Heart left ventricle (tissue), 7 donors: ENCODE measurements around the genes SLC22A6, SLC22A24 and ATL3.

DNA sequence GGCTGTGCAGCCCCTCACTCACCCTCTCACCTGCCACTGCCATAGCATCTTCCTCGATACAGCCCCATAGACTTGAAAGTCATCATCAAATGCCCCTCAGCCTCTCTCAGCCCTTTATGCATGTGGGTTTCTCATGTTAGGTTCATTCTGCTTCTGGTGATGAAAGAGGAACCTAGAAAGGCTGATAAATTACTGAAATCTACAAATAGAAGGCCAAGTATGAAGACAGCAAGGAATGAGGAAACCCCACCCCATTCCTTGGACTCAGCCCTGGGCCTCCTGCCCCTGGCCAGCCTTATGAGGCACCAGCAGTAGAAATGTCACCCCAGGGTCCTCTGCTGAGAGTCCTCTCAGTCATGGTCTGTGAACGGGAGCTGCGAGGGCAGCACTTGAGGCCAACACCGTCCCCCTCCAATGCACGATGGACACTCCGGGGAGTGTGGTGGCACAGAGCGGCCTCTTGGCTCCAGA is 24.8 kb downstream of the SCGB1A1 start:
- PRO-cap, 6 experiments: no peak in any of the 6 experiments
- RAMPAGE, long total RNA, 2 experiments: no peak in any of the 2 experiments
- RRBS: 36% methylated on average over 2 of the region's 7 CpGs

DNA sequence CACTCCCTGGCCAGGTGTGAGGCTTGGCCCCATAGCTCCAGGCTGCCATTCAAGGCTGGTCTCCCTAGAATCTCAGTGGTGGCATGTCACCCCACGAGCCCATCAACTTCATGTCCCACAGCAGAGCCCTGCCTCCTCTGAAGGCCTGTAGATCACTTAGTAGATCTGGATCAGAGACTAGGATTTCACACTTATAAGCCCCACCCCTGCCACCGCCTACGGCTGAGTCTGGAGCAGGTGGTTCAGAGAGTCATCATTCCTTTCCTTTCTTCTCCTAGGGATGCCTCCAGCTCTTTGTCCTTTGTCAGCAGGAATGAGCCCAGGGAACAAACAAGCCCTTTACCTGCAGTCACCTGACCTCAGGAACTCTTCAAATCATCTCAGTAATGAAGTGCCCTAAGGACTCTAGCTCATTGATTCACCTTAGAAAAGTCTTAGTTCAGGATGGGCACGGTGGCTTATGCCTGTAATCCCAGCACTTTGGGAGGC is 37.8 kb downstream of the SCGB1A1 start:
- PRO-cap, 6 experiments: no peak in any of the 6 experiments
- RAMPAGE, long total RNA, 2 experiments: no peak in any of the 2 experiments
- RRBS: no CpG with 5 or more reads among the region's 4 CpGs

- PRO-cap, 6 experiments: no peak in any of the 6 experiments
- RAMPAGE, long total RNA, 2 experiments: no peak in any of the 2 experiments
- RRBS: no CpG with 5 or more reads among the region's 11 CpGs
Observed at GRCh38 chr11:62462099-62462660, 43.3 kb downstream of the SCGB1A1 start.

DNA sequence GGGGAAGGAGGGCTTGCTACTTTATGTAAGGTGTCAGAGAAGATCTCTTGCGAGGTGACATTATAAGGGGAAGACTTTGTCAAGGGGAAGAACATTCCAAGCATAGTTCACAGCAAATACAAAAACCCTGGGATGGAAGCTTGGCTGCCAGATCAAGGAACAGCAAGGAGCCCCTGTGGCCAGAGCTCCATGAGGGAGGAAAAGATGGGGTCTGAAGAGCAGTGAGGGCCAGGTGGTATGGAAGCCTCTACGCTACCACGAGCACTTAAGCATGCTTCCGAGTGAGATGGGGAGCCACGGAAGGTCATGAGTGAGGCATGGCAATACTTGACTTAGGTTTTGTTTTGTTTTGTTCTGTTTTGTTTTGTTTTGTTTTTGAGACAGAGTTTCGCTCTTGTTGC is 62.2 kb downstream of the AHNAK start:
- PRO-cap, 6 experiments: no peak in any of the 6 experiments
- RAMPAGE, long total RNA, 2 experiments: no peak in any of the 2 experiments
- RRBS: no CpG with 5 or more reads among the region's 6 CpGs

GRCh38 chr11:62501412-62501919 is 45.1 kb downstream of the AHNAK start:
- PRO-cap, 6 experiments: peak in 4 of 6 experiments; most common plus-strand start chr11:62501738 (in 4); most common minus-strand start chr11:62501638 (in 2)
- RAMPAGE, long total RNA, 2 experiments: no peak in any of the 2 experiments
- RRBS: no CpG with 5 or more reads among the region's 11 CpGs

DNA sequence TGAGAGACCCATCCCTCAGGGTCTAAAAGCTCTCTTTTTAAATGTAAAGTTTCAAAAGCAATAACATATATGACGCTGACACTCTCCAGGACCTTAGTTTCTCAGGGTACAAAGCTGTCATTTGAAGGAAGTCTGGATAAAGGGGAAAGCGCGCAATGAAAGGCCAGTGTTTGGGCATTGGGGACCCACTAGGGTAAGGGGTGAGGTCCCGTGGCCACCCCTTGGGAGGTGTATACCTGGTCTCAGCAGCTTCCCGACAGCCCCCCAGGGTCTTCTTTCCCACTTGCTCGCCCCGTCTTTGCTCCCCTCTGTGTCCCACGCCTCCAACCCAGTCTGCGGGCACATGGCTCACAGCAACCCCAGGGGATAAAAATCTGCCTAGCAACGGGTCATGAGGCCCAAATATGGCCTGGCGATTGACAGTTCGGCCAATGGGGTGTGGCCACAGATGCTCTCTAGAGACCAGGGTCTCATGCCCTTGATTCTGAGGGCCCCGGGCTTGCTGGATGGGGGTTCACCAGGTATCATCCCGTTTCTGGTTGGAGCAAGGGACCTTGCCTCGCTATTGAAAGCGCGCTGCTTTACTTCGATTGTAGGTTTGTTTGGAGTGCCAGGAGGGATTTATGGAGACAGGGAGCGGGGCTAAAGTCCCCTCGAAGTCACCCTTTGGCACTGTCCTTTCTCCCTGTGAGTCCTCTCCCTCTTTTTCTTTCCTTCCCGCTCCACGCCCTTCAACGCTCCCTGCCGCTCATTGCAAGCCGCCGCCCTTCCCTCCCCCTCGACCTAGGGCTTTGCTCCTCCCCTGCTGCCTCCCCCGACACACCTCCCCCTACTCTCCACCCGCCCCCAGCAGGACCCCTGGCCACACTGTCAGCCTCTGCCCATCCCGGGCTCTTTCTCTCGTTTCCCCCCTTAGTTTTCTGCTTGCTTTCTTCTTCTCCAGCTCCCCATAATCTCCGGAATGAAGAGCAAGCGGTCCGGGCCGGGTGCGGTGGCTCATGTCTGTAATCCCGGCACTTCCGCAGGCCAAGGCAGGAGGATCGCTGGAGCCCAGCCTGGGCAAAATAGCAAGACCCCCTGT is 41.3 kb downstream of the AHNAK start:
- PRO-cap, 6 experiments: peak in 1 of 6 experiments; most common minus-strand start position 773 of the sequence (in 1)
- RAMPAGE, long total RNA, 2 experiments: no peak in any of the 2 experiments
- RRBS: 14% methylated on average over 1 of the region's 39 CpGs

GRCh38 chr11:62518593-62518841 is 28.1 kb downstream of the AHNAK start:
- PRO-cap, 6 experiments: no peak in any of the 6 experiments
- RAMPAGE, long total RNA, 2 experiments: no peak in any of the 2 experiments
- RRBS: no CpG with 5 or more reads among the region's 4 CpGs

GRCh38 chr11:62529377-62530097 is 17.1 kb downstream of the AHNAK start:
- PRO-cap, 6 experiments: no peak in any of the 6 experiments
- RAMPAGE, long total RNA, 2 experiments: no peak in any of the 2 experiments
- RRBS: no CpG with 5 or more reads among the region's 2 CpGs

DNA sequence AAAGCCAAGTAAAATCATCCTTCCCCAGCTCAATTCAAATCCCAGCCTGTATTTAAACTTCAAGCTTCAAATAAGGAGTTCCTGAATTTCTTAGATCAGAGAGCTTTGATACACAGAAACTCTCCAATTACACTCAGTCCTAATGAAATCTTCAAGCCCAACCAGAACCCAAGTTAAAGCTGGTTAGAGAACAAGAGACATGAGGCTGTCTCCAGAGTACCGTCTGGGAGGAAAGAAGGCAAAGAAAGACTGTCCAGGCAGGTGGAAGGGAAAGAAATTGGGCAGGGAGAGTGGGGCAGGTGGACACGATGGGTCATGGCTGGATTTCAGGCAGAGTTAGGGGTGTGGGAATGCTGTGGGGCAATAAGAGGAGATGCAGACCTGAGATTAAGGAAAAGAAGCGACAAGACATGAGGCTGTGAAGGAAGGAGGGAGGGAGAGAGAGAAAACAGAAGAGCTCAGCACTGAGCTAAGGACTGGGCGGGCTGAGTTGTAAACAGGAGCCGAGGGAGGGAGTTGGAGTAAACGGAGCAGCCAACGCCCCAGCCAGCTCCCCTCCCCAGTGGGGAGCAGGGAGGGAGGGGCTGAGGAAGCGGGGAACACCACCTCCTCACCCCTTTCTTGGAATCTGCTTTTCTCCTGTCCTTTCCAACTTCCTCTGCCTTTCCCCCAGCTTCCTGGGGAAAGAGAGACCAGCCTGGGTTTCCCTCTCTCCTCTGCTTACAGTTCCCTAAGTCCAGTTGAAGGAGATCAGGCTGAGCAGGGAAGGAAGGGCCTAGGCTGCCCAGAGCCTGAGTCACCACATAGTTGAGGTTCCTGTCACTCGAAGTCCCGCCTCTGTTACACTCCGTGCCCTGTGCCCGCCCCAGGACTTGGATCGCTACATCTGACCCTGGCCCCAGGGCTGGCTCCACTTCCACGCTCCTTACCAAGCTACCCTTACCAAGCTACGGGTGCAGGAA is 6.5 kb upstream of the AHNAK start:
- PRO-cap, 6 experiments: peak in 5 of 6 experiments; most common plus-strand start position 913 of the sequence (in 4); most common minus-strand start position 492 of the sequence (in 4)
- RAMPAGE, long total RNA, 2 experiments: no peak in any of the 2 experiments
- RRBS: no CpG with 5 or more reads among the region's 15 CpGs

DNA sequence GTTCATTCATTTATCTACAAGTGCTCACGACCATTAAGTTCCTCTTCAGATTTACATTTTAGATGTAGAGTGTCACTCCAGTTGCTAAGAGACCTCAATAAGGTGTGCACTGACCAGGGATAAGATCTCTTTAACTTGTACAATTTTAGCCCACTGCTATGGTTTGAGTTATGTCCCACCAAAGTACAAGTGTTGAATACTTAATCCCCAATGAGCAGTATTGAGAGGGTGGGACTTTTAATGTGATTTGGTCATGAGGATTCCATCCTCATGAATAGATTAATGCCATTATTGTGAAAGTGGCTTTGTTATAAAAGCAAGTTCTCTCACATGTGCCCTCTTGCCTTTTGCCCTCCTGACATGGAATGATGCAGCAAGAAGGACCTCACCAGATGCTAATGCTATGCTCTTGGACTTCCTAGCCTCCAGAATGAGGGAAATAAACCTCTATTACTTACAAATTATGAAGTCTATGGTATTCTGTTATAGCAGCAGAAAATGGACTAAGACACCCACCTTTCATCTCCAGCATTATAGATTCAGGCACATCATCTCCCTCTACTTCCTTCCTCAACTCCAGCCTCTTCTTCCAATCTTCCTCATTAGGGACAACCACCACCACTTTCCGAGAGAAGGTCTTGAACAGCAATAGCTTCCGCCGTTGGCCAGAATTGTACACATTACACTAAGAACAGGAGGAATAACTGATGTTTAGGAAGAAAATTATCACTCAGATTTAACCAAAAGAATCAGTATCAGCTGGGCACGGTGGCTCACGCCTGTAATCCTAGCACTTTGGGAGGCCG is 7.5 kb downstream of the HNRNPUL2 start:
- PRO-cap, 6 experiments: no peak in any of the 6 experiments
- RAMPAGE, long total RNA, 2 experiments: no peak in any of the 2 experiments
- RRBS: no CpG with 5 or more reads among the region's 7 CpGs

GRCh38 chr11:62807186-62807772 is 2.0 kb upstream of the NXF1 start:
- PRO-cap, 6 experiments: no peak in any of the 6 experiments
- RAMPAGE, long total RNA, 2 experiments: no peak in any of the 2 experiments
- RRBS: no CpG with 5 or more reads among the region's 7 CpGs

- PRO-cap, 6 experiments: peak in 1 of 6 experiments; most common minus-strand start chr11:62853393 (in 1)
- RAMPAGE, long total RNA, 2 experiments: no peak in any of the 2 experiments
- RRBS: no CpG with 5 or more reads among the region's 1 CpG
Observed at GRCh38 chr11:62853244-62853616, 13.8 kb upstream of the WDR74 start.

DNA sequence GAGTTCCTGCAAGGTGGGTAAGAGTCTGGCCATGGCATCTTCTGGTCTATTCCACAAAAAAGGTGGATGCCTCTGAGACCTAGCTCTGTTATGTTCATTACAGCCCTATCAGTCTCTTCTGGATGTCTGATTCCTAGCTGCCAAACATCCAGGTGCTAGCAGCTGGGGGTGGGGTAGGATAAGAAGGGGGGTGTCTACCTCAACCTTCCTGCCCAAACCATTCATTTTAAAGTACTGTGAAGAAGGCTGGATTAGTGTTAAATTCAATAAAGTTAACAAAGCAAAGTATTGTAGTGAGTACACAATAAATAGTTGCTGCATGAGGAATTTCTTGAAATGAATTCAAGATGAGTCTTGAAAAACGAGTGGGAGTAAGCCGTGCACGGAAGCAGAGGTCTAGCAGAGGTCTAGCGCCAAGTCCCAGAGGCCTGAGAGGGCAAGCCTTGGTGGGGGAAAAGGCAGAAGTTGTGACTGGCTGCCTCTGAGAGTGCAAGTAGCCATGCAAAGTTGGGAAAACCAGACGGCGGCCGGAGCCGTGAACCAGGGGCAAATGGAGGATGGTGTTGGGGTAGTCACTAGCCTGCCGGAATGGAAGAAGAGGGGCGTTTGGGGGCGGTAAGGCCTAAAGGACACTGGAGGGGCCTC is 588 bp upstream of the SLC3A2 start:
- PRO-cap, 6 experiments: peak in 2 of 6 experiments; most common minus-strand start position 590 of the sequence (in 2)
- RAMPAGE, long total RNA, 2 experiments: no peak in any of the 2 experiments
- RRBS: 2% methylated on average over 3 of the region's 11 CpGs

GRCh38 chr11:62984725-62985010 is at the start of gene SLC22A6:
Gene SLC22A6 (minus strand): TSS chr11:62984967.
- PRO-cap, 6 experiments: no peak in any of the 6 experiments
- RAMPAGE, long total RNA, 2 experiments: no peak in any of the 2 experiments
- RRBS: 44% methylated on average over 3 of the region's 6 CpGs

DNA sequence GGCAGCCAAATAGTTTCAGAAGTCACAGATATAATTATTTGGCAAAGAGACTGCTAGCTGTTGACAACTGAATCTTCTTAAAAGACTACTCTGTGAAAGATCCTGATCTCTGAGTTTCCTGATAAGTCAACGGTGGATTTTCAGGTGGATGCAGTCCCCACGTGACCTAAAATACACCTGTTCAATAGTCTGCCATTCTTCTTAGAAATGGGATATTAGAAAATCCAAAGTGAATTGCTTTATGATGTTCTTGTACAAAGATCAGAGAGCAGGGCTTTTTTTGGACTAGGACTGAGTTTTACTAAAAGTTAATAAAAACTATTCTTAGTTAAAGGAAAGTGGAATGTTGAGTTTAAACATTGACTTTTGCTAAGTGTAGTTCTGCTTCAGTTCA is at the start of gene SLC22A24:
Gene SLC22A24 (minus strand): TSS at position 238 of the 394 bp plus-strand sequence.
- PRO-cap, 6 experiments: no peak in any of the 6 experiments
- RAMPAGE, long total RNA, 2 experiments: no peak in any of the 2 experiments
- RRBS: no CpG with 5 or more reads among the region's 2 CpGs

DNA sequence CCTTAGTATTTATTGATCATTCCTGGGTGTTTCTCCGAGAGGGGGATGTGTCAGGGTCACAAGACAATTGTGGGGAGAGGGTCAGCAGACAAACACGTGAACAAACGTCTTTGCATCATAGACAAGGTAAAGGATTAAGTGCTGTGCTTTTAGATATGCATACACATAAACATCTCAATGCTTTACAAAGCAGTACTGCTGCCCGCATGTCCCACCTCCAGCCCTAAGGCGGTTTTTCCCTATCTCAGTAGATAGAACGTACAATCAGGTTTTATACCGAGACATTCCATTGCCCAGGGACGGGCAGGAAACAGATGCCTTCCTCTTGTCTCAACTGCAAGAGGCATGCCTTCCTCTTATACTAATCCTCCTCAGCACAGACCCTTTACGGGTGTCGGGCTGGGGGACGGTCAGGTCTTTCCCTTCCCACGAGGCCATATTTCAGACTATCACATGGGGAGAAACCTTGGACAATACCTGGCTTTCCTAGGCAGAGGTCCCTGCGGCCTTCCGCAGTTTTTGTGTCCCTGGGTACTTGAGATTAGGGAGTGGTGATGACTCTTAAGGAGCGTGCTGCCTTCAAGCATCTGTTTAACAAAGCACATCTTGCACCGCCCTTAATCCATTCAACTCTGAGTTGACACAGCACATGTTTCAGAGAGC is 8.3 kb upstream of the PLAAT4 start:
- PRO-cap, 6 experiments: no peak in any of the 6 experiments
- RAMPAGE, long total RNA, 2 experiments: no peak in any of the 2 experiments
- RRBS: no CpG with 5 or more reads among the region's 16 CpGs

GRCh38 chr11:63671298-63672050 is at the start of gene ATL3:
Gene ATL3 (minus strand): TSS chr11:63671376.
- PRO-cap, 6 experiments: peak in 6 of 6 experiments; most common plus-strand start chr11:63671459 (in 4); most common minus-strand start chr11:63671385 (in 4)
- RAMPAGE, long total RNA, 2 experiments: no peak in any of the 2 experiments
- RRBS: 2% methylated on average over 7 of the region's 64 CpGs

- PRO-cap, 6 experiments: no peak in any of the 6 experiments
- RAMPAGE, long total RNA, 2 experiments: no peak in any of the 2 experiments
- RRBS: 10% methylated on average over 29 of the region's 64 CpGs
Observed at GRCh38 chr11:63763358-63763889, 5.2 kb downstream of the ZFTA start.

GRCh38 chr11:63899676-63900122 is 17.3 kb downstream of the RCOR2 start:
- PRO-cap, 6 experiments: no peak in any of the 6 experiments
- RAMPAGE, long total RNA, 2 experiments: no peak in any of the 2 experiments
- RRBS: no CpG with 5 or more reads among the region's 5 CpGs

DNA sequence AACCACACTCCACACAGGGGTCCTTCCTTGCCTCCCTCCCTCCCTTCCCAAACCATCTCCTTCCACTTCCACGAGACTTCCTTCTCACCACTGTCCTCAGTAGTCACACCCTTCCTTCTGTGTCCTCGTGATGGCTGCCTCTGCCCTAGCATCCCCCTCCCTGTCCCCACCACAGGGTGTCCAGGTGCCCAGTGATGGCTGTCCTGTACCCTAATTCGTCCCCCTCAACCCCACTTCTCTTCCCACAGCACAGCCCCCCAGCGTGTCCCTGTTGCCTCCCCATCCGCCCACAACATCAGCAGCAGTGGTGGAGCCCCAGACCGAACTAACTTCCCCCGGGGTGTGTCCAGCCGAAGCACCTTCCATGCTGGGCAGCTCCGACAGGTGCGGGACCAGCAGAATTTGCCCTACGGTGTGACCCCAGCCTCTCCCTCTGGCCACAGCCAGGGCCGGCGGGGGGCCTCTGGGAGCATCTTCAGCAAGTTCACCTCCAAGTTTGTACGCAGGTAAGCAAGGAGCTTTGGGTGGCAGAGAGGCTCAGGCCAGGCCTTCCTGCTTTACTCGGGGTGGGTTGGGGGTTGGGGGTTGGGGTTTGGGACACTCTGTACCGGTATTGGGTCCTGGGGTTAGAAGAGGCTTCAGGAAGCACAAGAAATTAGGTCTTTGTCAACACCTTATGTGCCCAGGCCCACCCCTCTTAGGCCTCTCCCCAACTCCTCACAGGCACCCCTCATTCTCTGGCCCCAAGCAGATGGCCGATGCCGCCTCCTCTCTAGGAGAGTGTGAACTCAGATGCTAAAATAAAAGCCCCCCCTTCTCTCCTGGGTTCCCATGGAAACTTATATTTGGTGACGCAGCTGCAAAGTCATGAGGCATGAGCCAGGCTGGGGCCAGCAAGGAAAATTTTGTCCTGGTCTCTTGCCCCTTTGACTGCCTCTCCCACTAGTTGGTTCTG is 12.1 kb downstream of the RCOR2 start:
- PRO-cap, 6 experiments: no peak in any of the 6 experiments
- RAMPAGE, long total RNA, 2 experiments: no peak in any of the 2 experiments
- RRBS: no CpG with 5 or more reads among the region's 19 CpGs